ENCODE data around the genes KIN and TAF3.

DNA sequence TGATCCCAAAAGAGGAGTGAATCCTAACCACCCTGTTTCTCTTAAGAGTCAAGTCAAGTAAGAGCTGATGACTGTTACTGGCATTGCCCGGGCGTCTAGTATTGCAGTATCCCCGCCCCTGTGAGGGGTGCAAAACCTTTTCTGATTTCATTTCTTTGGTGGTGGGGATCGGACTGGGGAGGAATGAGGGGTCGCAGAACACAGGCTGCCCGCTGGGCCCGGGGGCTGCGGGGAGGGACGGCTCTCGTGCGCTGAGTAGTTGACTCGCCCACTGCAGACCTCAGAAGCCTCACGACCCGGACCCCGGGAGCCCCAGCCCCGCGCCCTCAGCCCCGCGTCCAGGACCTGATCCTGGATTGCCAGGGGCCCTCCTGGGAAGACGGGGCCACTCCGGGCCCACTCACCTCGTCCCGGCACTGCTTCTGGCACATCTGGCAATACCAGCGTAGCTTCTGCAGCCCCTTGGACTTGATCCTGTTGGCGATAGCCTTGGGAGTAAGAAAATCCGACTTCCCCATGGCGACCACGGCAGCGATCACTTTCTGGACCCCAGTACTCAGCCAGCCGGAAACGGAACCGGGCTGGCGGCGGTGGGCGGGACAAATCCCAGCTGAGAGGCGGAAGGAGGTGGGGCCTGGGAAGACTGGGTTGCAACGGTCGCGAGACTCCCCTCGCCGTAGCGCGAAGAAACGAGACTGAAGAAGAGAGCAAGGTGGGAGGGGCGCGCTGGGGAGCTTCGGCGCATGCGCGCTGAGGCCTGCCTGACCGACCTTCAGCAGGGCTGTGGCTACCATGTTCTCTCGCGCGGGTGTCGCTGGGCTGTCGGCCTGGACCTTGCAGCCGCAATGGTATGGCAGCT is at the start of gene KIN:
TSS of gene KIN (minus strand) at position 578 of the 859 bp plus-strand sequence.
- PRO-cap = bidirectional peak, plus-strand start at position 764 of the sequence, minus-strand start at position 578 of the sequence
- RAMPAGE, long total RNA, 4 experiments = start-site peak on the plus strand in 4 of 4 experiments, centred at positions 757 to 761 of the sequence, 3,659 to 5,058 reads per replicate; start-site peak on the minus strand in 4 of 4 experiments, centred at positions 561 to 581 of the sequence, 56 to 246 reads per replicate

- PRO-cap = no peak
- RAMPAGE, long total RNA, 4 experiments = no peak in any of the 4 experiments
Measured at GRCh38 chr10:7789349-7789789, 1.4 kb downstream of the ATP5F1C start.

DNA sequence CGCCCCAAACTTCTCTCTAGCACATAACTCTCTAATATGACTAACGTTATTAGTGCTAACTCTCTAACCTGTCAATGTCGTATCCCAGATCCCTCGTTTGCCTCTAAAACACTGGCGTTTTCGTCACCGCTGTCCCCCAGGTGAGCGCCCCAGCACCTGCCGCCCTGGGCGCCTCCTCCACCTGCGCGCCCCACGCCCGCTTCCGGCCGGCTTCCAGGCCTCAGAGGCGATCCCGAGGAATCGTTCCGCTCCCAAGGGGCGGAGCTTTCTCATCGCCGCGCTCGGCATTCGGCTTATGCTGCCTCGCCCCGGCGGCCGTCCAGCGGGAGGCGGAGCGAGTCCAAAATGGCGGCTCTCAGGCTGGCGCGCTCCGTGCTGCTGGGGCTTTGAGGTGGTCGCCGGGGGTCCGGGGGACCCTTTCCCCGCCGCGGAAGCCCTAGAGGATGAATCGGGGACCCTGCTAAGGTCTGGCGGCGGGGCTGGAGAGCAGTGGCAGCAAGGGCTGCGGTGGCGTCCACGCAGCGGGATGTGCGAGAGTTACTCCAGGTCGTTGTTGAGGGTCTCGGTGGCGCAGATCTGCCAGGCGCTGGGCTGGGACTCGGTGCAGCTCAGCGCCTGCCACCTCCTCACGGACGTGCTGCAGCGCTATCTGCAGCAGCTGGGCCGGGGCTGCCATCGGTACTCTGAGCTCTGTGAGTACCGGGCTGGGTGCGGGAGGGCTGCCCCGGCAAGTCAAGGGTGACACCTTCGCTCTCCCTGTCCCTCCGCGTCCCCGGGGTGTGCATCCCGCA is at the start of gene TAF3:
TSS of gene TAF3 (plus strand) at position 322 of the 791 bp plus-strand sequence.
- PRO-cap = bidirectional peak, plus-strand start at position 322 of the sequence, minus-strand start at position 213 of the sequence
- RAMPAGE, long total RNA, 4 experiments = start-site peak on the plus strand in 4 of 4 experiments, centred at positions 324 to 340 of the sequence, 53 to 348 reads per replicate

DNA sequence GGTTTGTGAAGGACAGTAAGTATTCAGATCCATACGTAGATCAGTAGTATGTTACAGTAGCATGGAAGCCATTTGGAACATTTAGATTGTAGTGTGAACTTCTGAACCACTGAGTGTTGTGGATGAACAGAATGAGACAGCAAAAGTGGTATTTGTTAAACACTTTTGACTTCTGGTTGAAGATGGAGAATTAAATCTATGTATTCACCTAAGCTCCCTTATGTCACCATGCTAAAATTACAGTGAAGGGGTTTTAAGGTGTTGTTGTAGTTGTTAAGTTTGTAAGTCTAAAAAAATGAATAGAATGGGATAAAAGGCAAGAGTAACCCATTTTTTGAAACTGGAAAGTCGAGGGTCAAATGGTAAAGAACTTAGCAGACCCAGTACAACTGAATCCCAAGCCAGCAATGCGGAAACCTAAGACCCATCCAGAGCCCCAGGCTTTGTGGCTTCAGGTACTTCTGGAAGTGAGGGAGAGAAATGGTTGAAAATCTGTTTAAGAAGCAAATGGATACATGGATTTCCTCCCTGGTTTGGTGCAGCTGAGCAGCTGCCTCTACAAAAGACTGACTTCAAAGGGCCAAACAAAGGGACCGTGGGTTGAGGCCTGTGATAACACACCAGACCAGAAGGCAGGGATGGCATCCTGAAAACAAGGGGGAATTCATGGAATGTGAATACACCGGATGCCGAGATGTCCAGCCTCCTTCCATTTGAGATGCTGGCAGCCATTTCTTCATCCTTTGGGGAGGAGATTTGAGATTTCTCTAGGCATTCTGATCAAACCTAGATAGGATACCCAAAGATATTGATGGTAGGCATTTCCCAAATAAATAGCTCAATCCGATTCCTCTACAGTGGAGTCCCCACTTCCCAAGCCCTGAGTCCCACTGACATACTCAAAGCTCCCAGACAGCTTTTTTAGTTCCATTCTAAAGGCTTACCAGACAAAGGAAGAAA is 36.7 kb downstream of the TAF3 start:
- PRO-cap = no peak
- RAMPAGE, long total RNA, 4 experiments = no peak in any of the 4 experiments

- PRO-cap = no peak
- RAMPAGE, long total RNA, 4 experiments = no peak in any of the 4 experiments
Measured at GRCh38 chr10:8073719-8074721, 19.5 kb downstream of the GATA3 start.

- PRO-cap = no peak
- RAMPAGE, long total RNA, 4 experiments = no peak in any of the 4 experiments
Measured at GRCh38 chr10:8160160-8160501, 105.6 kb downstream of the GATA3 start.

DNA sequence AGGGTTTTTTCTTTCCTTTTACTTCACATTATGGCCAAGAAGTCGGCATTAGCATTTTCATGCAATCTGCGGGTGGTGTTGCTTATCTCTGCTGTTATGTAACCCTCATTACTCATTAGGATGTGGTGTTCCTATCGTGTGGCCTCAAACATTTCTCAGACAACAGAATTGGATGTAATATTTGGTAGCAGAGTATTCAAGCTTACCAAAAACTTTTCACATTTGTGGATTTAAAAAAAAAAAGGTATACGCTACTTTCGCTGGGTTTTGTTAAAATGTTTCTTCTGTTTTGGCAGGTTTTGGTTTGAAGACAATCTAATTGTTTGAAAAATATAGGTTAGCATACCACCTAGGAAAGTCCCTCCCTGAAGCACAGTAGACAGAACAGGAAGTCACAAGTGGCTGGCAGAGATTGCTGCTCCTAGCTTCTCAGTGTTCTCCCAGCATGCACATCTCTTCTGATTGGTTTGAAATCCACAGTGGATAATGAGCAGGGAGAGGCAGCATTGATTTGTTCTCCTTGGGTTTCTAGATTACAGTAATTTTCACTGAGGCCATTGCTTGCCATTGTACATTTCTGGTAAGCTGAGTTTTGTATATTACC is 128.8 kb downstream of the GATA3 start:
- PRO-cap = no peak
- RAMPAGE, long total RNA, 4 experiments = no peak in any of the 4 experiments

DNA sequence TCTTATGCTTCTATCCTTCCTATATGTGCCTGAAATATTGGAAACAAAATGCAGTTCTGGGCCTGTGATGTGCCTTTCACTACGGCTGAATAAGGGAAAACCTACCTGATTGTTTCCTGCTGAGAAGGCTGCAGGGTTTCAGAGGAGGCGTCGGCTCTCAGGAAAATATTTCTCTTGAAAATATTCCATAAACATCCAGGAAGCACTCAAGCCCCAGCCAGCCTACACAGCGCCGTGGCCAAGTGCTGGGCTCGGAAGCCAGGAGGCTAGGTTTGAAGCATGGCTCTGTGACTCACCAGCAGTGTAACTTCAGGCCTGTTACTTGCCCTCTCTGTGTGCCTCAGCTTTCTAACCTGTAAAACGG is 399.0 kb downstream of the GATA3 start:
- PRO-cap = no peak
- RAMPAGE, long total RNA, 4 experiments = no peak in any of the 4 experiments

- PRO-cap = no peak
- RAMPAGE, long total RNA, 4 experiments = no peak in any of the 4 experiments
Measured at GRCh38 chr10:9097653-9097972, 1043.1 kb downstream of the GATA3 start.

GRCh38 chr10:9301396-9301845 is 1246.9 kb downstream of the GATA3 start:
- PRO-cap = no peak
- RAMPAGE, long total RNA, 4 experiments = no peak in any of the 4 experiments

- PRO-cap = unidirectional peak, minus-strand start at chr10:9462336
- RAMPAGE, long total RNA, 4 experiments = no peak in any of the 4 experiments
Measured at GRCh38 chr10:9462246-9462495, 1407.7 kb downstream of the GATA3 start.

GRCh38 chr10:10605741-10606346 is 411.8 kb upstream of the CELF2 start:
- PRO-cap = no peak
- RAMPAGE, long total RNA, 4 experiments = no peak in any of the 4 experiments

- PRO-cap = no peak
- RAMPAGE, long total RNA, 4 experiments = no peak in any of the 4 experiments
Measured at GRCh38 chr10:10792110-10793288, 225.2 kb upstream of the CELF2 start.

GRCh38 chr10:10801048-10801307 is 216.7 kb upstream of the CELF2 start:
- PRO-cap = unidirectional peak, minus-strand start at chr10:10801176
- RAMPAGE, long total RNA, 4 experiments = no peak in any of the 4 experiments

GRCh38 chr10:10871867-10872784 is 145.5 kb upstream of the CELF2 start:
- PRO-cap = bidirectional peak, plus-strand start at chr10:10872387, minus-strand start at chr10:10872130
- RAMPAGE, long total RNA, 4 experiments = no peak in any of the 4 experiments

DNA sequence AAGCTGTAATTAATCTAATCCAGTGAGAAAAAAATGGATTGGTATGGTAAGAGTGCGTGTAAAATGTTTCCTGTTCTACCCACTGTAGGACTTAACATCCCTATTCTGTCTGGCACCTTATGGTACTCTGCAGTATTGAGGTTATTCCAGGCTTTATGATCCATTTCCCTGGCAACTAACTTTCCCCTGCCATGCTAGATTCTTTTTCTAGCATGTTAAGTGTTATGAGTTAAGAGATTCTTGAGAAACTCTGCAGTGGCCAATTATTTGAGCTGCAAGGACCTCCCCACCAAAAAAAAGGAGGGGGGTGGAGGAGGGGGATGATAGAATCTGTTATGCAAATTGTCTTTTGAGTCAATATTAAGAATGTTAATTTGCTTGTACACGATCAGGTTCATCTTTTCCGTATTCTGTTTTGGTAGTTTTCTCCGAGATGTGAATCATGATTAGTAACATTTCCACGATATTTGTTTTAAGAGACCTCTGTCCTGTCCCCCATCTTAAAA is 1.7 kb downstream of the CELF2 start:
- PRO-cap = unidirectional peak, minus-strand start at position 129 of the sequence; unidirectional peak, minus-strand start at position 242 of the sequence
- RAMPAGE, long total RNA, 4 experiments = no peak in any of the 4 experiments

- PRO-cap = no peak
- RAMPAGE, long total RNA, 4 experiments = no peak in any of the 4 experiments
Measured at GRCh38 chr10:11024515-11024930, 6.9 kb downstream of the CELF2 start.

DNA sequence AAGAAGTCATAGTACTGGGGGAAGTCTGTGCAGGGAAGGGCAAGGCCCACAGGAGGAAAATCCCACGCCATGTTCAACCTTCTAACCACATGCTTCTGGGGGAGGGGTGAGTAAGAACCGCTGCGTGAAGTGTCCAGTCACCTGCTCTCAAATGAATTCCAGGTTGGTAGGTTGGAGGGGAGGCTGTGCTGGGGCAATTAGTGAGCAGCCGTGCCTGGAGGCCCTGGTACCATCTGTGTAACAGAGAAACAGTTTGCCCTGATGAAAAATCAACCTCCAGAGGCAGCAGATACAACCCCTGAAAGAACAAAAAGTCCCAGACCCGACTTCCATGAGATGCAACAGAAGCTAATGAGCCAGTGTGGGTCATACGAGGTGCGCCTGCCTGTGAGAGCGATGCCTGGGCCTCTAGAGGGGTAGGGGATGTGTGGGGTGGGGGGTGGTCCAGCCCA is 39.2 kb downstream of the CELF2 start:
- PRO-cap = no peak
- RAMPAGE, long total RNA, 4 experiments = no peak in any of the 4 experiments

- PRO-cap = no peak
- RAMPAGE, long total RNA, 4 experiments = no peak in any of the 4 experiments
Measured at GRCh38 chr10:11088805-11089822, 71.4 kb downstream of the CELF2 start.

DNA sequence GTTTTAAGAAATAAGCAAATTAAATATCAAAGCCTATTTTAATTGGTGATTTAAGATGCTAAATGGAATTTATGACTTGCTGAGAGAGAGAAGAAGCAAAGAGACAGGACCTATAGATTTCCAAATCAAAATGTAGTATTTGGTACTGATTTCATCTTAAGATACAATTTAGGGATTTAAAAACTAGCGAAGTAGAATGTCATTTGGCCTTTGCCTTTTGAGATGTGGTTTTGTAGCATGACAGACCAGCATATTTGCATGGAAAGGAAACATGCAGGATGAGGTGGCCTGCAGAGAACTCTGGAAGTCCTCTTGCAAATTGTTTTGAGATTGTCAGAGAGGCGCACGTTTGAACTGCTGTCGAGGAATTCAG is 136.5 kb downstream of the CELF2 start:
- PRO-cap = no peak
- RAMPAGE, long total RNA, 4 experiments = start-site peak on the plus strand in 1 of 4 experiments, centred at position 321 of the sequence, 8 reads per replicate